Daoy (cell line): ENCODE results near the gene JKAMP.

- RAMPAGE, long total RNA: no peak
Observed at GRCh38 chr14:59371581-59372149, 93.5 kb downstream of the GPR135 start.

DNA sequence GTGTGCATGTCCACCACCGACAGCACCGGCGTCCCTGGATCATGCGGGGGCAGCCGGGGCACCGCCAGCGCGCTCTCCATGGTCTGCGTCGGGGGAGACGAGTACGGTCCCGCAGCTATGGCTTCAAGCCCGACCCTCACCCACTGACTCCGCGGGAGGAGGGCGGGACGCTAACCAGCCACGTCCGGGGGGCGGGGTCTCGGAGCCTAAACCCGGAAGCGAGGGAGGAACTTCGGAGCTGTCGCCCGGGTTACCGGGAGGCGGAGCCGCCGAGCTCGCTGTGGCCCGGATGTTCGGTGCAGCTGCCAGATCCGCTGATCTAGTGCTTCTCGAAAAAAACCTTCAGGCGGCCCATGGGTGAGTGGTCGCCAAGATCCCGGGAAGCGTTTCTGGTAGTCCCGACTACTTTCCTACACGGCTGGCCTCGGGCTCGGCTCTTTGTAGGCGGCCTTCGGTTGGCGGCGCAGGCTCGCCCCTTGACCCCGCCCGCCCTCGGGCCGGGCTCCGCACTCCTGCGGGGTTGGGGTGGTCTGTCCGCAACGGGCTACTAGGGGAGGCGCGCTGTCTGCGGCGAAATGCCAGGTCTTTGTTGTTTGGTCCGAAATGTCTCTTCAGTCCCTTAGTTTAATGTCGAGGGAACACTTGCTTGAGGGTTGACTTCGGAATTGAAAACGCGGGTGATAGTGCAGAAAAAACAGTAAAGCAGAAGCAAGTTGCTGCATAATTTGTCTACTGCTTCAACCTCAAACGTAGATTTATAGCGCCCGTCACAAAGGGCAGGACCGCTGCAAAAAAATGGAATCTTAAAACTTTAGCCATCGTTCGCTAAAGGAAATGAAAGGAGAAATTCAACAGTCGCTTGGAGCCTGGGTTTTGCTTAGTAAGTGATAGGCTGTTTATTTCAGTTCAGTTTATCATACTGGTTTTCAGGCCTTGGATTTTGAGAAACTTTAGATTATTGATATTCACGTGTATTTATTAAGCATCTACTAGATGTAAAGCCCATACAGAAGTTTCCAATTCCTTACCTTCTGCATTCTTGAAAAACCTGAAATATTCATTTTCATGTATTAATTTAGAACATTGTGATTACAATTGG is at the start of gene JKAMP:
JKAMP (plus strand) TSS at position 281 of the 1,099 bp plus-strand sequence.
- RAMPAGE, long total RNA: start-site peak on the minus strand centred at position 126 of the sequence, 78 bp wide, 98 and 55 reads in 2 replicates; start-site peak on the plus strand centred at position 291 of the sequence, 77 bp wide, 765 and 366 reads in 2 replicates

DNA sequence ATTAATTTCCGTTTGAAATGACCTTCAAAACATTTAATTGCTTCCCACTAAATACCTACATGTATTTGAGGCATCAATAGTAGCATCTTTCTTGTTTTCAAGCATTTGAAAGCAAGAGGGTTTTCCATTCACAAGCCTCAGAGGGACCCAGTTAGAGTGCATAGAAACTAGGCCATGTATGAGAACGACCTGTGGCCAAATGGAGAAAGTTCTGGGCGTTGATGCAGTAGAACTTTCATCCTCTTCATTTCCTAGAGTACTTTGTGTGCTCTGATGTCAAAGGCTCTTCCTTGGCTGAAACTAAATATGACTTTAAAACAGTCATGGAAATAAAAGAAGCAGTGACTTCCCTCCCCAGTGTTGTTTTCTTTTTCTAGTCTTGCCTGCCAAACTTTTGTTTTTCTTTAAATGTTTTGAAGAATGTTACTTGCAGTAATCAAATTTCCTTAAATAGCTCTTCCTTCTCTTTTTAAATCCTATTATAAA is 989 bp upstream of the DHRS7 start:
- RAMPAGE, long total RNA: no peak

DNA sequence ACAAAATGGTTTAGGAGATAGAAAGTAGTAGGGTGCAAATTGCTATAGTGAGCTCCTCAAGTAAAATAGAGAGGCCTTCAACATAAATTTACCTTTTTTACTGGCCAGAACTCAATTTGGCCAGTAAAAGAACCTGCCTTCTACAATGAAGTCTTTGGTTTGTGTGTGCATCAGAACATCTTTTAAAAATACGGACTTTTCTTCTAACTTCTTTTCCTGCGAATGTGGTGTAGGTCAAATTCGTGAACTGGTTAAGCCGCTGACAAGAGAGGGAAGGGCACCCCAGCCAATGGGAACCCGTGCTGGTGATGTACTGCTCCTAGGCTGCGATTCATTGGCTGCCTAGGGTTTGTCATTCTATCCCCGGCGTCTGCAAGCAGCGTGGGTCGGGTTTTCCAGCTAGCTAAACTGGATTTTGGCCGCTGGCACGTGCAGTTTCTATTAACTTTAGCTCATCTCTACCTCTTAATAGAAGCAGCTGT is 1.2 kb upstream of the PPM1A start:
- RAMPAGE, long total RNA: no peak

GRCh38 chr14:60304479-60304843 is 55.4 kb downstream of the PPM1A start:
- RAMPAGE, long total RNA: no peak

DNA sequence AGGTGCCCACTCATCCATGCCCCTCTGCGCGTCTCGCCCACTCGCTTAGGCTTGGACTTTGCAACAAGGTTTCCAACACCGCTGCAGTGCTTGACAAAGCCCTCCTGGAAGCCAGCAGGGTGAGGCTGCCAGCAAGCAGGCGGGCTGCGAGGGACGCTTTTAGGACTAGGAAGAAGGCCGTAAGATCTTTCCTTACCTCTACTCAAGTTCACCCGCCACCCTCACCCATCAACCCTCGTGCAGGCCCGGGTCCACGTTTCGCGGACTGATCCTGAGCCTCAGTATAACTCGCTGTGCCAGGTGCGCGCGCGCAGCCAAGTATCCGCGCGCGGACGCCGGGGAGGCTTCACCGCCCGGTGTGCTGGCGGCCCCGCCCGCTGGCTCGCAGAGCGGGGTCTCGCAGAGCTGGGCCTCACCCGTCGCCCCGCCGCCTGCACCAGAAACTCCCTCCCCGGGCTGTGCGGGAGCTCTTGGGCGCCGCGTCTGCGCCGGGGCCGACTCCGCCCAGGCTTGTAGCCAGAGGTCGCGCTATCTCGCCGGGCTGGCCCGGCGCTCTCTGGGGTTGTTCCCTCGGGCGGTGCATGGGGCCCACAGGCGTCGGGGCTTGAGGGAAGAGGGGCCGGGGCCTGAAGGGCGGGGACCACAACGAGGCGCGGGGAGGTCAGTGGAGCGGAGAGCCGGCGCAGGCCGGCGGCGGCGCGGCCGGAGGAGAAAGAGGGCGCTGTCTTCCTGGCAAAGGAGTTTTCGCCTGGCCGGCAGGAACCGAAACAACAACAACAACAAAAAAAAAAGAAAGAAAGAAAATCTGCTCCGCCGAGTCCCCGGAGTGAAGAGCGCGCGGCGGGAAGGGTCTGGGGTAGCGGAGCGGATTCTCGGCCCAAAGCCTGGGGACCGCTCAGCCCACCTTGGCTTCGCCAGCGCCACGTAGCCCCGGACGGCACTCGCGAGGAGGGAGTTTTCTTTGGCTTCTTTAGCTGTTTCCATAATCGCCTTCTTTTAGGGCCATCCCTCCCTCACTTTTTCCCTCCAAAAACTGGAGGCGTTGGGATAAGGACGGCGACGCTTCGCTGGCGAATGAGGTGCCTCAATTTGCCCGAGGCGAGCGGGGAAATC is 7.7 kb upstream of the SIX1 start:
- RAMPAGE, long total RNA: no peak

DNA sequence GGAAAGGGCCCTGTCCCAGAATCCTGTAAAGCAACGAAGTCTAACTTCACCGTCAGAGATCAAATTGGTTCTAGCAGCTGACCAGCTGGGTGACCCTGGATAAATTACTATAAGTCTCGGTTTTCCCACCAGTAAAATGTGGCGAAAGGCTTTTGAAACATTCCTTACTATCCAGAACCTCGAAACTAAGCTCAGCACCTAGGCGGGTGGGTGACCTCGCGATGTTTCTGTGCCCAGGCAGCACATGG is 309 bp downstream of the TRMT5 start:
- RAMPAGE, long total RNA: no peak

- RAMPAGE, long total RNA: no peak
Observed at GRCh38 chr14:61324026-61324559, 2.7 kb downstream of the PRKCH start.

DNA sequence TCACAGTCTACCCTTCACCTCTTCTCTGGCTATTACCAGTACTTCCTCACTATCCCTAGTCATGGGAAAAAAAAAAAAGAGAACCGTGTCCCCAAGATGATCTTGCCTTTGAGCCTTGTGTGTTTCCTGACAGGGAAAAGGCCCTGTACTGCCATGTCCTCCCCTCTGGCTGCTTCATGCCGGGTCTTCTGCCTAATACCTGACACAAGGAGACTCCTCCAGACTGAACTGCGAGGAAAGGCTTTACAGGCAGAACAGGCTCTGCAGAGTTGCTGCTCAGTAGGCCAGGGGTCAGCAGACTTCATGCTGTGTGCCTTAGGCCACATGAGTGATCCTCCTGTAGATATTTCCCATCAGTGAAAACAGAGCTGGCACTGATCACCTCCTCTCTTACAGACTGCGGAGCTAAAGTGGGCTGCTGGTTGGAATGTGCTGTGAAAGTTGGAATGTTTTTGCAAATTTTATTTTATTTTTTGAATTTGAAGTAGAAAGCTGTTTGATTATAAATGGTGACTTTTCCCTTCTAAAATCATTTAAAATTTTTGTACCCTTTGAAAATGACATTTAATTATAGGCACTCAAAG is 47.0 kb downstream of the PRKCH start:
- RAMPAGE, long total RNA: no peak

- RAMPAGE, long total RNA: no peak
Observed at GRCh38 chr14:61416414-61417146, 95.2 kb downstream of the PRKCH start.

DNA sequence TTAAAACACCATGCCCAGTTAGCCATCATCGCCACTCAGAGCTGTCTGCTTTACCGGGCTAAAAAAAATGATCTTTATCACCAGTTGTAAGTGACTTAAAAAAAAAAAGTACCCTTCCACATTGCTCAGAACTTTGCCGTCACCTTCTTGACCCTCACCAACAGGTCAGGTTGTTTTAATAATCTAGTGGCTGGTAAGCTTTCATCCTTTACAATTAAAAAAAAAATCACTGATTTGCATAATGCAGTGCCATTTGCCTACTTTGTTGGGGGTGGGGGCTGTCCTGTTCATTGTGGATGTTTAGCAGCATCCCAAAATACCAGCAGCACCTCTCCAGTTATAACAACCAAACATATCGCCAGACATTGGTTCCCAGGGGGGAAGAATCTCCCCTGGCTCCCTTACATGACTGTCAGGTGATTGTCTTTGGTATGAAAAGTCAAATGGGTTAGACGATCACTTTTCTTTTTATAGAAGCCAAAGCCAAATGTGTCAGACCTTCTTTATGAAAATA is 150.1 kb downstream of the PRKCH start:
- RAMPAGE, long total RNA: no peak

- RAMPAGE, long total RNA: no peak
Observed at GRCh38 chr14:61486936-61487330, 165.6 kb downstream of the PRKCH start.

DNA sequence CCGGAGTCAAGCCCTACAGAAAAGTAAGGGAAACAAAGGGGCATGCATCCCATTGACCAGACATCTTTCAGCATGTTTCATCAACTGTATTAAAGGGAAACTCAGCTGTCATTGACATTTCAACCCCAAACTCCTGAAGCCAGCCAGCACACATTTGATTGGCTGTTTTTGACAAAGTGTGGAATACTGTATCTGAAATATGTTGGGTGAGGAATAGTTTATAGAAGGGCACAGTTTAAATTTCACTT is 168.3 kb downstream of the PRKCH start:
- RAMPAGE, long total RNA: no peak

DNA sequence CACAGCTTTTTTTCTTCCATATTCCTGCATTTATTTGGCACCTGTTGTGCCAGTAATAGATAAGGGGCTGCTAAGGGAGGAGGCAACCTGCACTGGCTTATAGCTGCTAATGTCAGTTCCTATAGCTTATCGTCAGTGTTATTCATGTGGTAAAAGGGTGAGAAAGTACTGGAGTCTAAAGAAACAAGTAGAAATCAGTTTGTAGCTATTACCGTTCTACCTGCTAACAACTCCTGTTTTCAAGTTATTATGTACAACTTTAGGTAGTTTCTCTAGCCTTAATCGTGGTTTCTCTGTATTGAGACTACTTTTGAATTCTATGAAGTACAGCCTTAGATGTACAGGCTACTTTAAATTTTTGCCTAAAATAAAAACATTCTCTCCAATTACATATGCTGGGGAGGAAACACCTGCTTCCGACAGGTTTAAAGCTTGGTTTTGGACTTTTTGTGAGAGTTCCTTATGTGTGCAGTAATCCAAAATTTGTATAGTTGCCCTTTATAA is 24.5 kb downstream of the HIF1A start:
- RAMPAGE, long total RNA: no peak

GRCh38 chr14:61739428-61739627 is 22.9 kb upstream of the SNAPC1 start:
- RAMPAGE, long total RNA: no peak

GRCh38 chr14:63177783-63178363 is 26.4 kb upstream of the RHOJ start:
- RAMPAGE, long total RNA: no peak

GRCh38 chr14:63205754-63206372 is 1.6 kb downstream of the RHOJ start:
- RAMPAGE, long total RNA: no peak

- RAMPAGE, long total RNA: no peak
Observed at GRCh38 chr14:63853688-63854438, 1.1 kb downstream of the SYNE2 start.

DNA sequence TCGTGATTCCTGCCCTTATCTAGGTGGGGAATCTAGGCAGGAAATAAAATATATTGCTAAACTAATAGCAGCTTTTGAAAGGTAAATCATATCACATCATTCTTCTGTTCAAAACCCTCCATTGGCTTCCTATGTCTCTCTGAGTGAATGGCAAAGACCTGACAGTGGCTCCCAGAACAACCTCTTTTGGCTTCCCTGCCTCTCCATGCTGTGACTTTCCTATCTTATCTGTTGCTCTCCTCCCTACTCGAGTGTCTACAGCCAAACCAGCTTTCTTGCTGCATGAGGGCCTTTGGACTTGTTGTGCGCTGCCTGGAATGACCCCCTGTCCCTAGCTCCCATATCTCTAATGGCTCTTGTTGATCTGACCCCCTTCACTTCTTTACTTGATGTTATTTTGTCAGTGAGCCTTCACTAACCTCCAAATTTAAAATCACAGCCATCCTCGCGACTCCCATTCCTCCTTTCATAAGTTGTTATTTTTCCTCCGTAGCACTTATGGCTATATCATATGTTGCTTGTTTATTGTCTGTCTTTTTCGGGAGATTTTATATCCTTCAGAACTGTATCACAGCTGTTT is 2.5 kb downstream of the SYNE2 start:
- RAMPAGE, long total RNA: no peak

- RAMPAGE, long total RNA: no peak
Observed at GRCh38 chr14:63918972-63919772, 66.4 kb downstream of the SYNE2 start.